ENCODE data around the gene KCNE2.

- PRO-cap = no peak
Measured at GRCh38 chr21:33401520-33401979, 1.7 kb upstream of the IFNGR2 start.

DNA sequence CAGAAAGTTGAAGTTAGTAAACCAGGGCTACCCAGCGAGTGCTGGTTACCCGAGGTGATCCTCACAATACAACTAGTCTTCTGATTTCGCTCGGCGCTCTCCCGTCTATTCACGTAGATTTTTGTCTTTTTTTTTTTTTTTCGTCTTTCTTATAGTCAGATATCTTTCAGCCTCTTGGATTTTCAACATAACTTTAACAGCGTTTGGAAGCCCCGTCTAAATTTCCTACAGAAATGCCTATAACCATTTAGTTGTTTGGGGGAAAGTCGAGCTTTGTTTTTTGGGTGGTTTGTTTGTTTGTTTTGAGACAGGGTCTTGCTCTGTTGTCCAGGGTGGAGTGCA is 712 bp upstream of the TMEM50B start:
- PRO-cap = unidirectional peak, minus-strand start at position 82 of the sequence

DNA sequence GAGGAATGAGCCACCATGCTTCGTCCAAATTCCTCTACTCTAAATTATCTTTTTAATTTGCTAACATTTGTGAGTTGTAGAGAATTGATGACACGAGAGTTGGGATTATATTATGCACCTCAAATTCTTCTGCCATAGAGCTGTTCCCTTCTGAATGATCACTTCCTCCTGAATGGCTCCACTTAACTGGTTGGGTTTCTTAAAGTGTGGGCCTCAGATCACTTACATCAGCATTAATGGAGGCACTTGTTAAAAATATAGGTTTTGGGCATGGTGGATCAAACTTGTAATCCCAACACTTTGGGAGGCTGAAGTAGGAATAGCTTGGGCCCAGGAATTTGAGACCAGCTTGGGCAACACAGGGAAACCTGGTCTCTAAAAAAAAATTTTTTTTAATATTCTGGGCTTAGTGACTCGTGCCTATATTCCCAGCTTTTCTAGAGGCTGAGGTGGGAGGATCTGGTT is 2.8 kb downstream of the ITSN1 start:
- PRO-cap = no peak

DNA sequence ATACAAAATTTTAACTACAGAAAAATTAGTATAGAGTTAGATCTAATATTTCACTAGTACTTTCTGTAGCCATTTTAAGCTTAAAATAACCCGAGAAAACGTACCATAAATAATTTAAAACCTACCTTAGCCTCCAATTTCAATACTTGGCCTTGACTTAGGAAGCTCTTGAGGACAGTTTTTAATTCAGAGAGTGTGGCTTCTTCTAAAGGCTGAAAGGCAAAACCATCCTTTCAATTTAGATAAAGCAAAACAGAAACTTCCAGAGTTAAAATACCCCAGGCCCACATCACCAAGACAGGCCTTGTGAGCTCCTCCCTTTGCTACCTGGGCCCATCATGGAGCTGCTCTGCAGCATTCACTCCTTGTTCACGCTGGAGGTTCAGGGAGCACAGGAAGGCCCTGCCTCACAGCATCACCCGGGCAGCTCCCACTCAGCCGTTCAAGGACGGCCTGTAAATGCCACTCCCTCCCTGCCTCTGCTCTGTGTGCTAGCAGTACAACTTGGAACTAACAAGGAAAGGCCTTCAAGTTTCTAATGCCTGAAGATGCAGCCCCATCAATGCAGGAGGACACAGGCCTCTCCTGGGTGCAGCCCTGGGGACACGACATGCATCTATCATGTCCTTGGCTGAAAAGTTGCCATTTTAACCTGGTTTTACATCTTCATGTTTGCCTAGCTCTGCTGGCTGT is 11.6 kb downstream of the ATP5PO start:
- PRO-cap = no peak

- PRO-cap = bidirectional peak, plus-strand start at chr21:33976539, minus-strand start at chr21:33976503
Measured at GRCh38 chr21:33975992-33976833, 60.6 kb upstream of the ATP5PO start.

DNA sequence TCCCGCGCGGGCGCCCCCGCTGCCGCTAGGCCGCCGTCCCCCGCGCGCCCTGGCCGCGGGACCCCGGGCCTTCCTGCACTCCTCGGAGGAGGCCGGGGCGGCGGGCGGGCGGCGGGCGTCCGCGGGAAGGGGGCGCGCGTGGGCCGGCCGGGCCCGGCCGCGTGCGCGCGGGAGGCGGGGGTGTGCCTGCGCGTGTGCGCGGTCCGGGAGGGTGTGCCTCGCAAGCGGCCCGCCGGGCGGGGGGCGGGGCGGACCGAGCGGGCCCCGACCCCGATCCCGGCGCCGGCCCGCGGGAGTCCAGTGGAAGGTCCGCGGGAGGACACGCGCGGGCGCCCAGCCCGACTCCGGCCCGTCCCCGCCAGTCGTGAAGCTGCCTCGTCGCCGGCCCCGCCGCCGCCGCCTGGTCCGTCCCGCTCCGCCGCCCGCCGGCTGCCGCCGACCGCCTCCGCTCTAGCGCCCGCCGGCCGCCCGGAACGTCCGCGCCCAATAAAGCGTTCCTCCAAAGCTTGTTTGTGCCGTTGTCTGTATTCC is 461 bp downstream of the MRPS6 start:
- PRO-cap = unidirectional peak, plus-strand start at position 78 of the sequence; unidirectional peak, plus-strand start at position 300 of the sequence; bidirectional peak, plus-strand start outside the sequence, minus-strand start at position 366 of the sequence

- PRO-cap = no peak
Measured at GRCh38 chr21:34363763-34364120, at the start of gene KCNE2. TSS of gene KCNE2 (plus strand) at chr21:34364006.

DNA sequence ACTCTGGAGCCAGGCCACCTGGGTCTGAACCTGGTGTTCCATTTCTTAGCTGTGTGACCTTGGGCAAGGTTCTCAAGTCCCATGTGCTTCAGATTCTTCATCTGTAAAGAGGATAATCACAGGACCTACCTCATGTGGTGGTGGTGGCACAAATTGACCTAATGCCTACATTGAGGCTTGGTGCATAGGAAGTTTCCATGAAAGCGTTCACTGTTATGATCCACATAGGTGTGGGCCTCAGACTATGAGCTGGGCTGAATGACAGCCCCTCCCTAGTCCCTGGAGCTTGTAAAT is 30.8 kb upstream of the KCNE1 start:
- PRO-cap = no peak

GRCh38 chr21:34580069-34580425 is 34.9 kb downstream of the RCAN1 start:
- PRO-cap = no peak

DNA sequence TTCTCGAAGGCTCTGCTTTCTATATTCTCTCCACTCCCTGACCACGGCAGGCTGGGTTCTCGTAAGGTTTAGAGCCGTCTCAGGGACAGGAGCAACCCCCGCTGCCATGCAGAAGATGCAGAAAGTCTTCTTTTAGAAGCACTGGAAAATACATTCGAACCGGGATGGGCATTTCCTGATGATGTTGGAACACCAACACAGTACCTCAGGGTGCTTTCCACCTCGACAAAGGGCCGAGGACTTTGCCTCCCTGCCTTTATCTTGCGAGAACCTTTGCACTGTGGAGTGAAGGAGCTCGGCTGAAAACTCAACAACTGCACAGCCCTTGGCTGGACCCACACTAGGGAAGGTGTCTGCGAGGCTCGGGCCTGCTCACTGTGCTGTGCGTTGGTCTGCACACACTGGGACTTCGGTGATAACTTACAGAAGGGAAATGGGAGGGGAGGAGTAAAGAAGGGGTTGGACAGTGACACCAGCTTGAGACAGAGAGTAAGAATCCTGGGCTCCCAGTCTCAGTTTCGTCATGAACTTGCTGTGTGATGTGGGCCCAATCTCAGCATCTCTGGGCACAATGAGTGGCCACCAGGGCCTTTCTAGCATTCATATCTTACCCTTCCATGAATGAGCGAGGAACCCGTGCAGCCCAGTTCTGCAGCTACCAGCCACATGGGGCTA is 18.3 kb downstream of the RCAN1 start:
- PRO-cap = no peak

DNA sequence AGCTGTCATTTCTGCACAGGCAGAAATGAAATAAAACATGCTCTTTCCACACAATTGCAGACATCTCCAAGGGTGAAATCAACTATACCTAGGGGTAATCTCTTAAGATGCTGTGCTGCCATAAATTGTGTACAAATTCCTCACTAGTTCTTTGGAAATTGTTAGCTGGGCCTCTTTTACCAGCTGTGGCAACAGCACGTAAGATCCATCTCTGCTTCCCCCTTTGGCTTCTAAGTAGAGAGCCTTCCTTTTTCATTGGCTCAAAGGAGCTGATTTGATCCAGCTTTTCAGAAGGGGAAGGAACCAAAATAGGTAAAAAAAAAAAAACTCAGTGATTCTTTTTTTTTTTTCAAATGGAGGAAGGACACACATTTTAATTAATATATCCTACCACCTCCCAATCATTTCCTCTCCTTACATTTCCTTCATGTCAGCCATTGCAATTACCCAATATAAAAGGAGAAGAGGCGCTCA is 4.0 kb upstream of the RCAN1 start:
- PRO-cap = no peak

DNA sequence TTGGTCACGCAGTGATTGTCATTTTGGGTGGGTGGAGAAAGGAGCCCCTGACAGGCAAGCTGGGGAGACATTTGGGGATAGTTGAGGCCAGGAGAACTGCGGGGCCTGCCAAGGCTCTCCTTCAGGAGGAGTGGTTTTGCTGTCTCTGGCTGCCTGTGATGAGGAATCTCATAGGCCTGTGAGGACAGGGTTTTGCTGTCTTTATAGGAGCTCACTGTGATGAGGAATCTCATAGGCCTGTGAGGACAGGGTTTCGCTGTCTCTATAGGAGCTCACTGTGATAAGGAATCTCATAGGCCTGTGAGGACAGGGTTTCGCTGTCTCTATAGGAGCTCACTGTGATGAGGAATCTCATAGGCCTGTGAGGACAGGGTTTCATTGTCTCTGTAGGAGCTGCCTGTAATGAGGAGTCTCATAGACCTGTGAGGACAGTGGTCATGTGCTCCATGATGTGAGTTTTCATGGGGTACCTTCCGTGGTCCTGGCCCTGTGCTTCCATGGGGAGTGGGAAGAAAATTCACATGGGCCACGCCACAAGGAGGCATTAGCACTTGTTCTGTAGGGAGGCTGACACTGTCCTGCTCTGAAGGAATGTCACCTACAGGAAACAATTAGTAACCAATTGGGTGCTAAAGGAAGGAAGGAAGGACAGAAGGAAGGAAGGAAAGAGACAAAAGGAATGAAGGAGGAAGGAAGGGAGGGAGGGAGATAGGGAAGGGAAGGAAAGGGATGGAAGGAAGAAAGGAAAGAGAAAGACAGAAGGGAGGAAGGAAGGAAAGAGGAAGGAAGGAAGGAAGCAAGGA is 29.1 kb downstream of the CLIC6 start:
- PRO-cap = no peak

GRCh38 chr21:34713005-34713594 is 44.3 kb downstream of the CLIC6 start:
- PRO-cap = no peak

DNA sequence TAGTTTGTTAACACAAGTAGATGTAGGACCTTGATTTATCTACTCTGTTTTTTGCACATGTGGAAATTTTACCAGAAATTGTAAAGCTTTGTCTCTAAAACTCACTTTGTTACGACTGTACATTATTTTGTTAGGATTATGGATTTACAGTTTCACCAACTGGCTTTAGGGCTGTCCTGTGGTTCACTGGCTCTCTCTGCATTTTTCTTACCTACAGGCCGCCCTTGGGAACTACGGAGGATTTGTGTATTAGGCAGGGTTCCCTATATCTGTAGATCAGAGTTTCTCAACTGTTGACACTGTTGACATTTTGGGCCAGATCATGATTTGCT is 125.6 kb downstream of the CLIC6 start:
- PRO-cap = no peak

DNA sequence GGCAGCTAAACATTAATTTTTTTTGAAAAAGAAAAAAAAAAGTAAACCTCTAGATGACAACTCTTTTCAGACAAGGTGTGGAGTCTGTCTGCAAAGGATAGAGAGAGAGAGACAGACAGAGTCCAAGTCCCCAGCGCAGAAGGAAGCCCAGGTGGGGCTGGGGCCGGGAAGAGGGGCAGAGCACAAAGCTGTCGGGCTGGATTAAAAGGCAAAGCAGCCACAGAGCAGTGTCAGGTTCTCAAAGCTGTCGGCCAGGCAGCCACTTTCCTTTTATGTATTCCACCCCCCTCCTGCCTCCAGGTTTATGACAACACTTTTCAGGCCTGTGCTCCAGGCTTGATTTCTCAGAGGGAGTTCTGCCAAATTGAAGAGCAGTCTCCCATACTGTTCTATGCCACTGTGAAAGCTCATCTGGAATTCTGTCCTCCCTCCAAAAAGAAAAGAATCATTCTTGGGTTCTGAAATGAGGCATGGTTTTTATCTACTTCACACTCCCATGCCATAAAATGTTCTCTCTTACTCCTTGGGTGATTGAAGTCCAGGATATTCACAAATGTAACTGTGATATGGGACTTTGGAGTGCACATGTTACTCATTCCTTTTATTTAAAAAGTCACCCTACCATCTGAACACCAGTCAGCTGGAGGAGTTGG is 128.1 kb downstream of the CLIC6 start:
- PRO-cap = no peak

GRCh38 chr21:34835357-34836086 is 166.7 kb downstream of the CLIC6 start:
- PRO-cap = no peak

- PRO-cap = no peak
Measured at GRCh38 chr21:34853620-34854340, 185.0 kb downstream of the CLIC6 start.

- PRO-cap = no peak
Measured at GRCh38 chr21:34861366-34862162, 187.5 kb downstream of the RUNX1 start.

- PRO-cap = no peak
Measured at GRCh38 chr21:34868356-34868991, 180.6 kb downstream of the RUNX1 start.

DNA sequence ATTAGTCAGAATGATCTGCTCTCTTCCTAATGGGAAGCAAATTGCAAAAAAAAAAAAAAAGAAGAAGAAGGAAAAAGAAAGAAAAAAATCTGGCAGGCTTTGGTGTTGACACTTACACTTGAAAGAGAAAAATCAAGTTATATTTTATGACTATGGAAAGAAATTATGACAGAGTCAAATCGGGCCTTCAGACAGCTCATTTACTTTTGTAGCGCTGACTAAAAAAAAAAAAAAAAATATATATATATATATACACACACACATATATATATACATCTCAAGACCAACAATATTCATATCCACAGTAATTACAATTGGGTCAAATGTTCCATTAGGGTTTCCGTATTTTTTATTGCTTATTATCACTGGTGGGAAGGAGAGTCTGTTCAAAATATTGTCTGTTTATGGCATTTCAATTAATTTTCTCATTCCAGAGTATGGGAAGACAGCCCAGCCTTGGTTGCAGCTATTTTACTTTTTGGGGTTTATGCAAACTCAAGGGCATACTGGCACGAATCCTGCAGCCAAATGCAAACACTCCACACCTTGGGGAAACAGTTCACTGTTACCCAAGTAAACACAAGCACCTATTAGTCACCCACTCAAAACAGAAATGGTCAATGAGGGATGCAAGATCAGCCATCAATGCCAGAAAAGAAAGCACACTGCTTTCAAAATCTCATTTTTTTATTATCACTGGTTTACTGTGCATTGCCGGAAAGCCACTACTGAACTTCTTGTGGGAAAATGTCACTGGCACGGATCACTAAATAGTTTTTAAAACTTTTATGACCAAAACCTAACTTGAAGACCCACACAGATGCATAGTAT is 170.8 kb downstream of the RUNX1 start:
- PRO-cap = no peak